ENCODE data around the genes ICAM5 and C19orf38.

GRCh38 chr19:10242687-10243200 lies 9.3 kb upstream of the MRPL4 start:
- PRO-cap = no peak
- RRBS = no CpG with 5 or more reads among the region's 7 CpGs

GRCh38 chr19:10271473-10272085 lies 659 bp downstream of the ICAM1 start:
- PRO-cap = no peak
- RRBS = no CpG with 5 or more reads among the region's 15 CpGs

- PRO-cap = no peak
- RRBS = 96% methylated on average over 5 of the region's 18 CpGs
Observed at GRCh38 chr19:10285085-10286234, 1.3 kb upstream of the ICAM4 start.

- PRO-cap = bidirectional peak, plus-strand start at chr19:10289355, minus-strand start at chr19:10289326
- RRBS = 2% methylated on average over 18 of the region's 80 CpGs
Observed at GRCh38 chr19:10289240-10290211, at the start of gene ICAM5. Gene ICAM5 (plus strand): TSS chr19:10289952.

- PRO-cap = no peak
- RRBS = 96% methylated on average over 5 of the region's 58 CpGs
Observed at GRCh38 chr19:10295137-10295908, 5.6 kb downstream of the ICAM5 start.

DNA sequence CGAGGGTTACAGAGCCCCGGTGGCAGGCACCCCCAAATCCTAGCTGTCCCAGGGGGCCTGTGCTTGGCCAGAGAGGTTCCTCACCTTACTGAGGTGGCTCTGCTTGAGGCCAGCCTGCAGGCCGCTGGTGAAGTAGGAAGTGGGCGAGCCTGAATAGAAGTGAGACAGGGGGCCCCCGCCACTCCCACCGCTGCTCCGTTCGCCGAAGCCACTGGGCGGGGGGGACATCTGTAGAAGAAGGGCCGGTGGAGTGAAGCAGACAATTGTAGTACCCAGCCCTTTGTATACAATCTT lies 2.3 kb upstream of the FDX2 start:
- PRO-cap = no peak
- RRBS = no CpG with 5 or more reads among the region's 11 CpGs

GRCh38 chr19:10408625-10409255 lies 5.4 kb upstream of the CDC37 start:
- PRO-cap = no peak
- RRBS = no CpG with 5 or more reads among the region's 12 CpGs

DNA sequence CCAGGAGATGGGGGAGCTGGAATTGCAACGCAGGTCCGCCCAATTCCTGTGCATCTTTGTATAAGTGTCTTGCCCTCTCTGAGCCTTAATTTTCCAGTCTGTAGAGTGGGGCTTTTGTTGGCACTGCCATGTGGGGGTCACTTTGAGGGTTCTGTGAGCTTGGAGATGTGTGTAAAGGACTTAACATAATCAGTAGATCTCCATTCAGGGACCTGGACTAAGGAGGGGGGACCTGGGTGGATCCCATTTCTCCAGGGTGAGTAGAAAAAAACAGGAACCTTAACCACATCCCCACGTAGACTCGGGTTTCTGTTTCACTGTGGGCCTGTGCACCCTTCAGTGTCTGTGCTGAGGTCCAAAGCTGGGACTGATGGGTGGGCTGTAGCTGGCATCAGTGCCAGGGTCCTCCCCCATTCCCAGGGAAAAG lies 3.2 kb downstream of the PDE4A start:
- PRO-cap = no peak
- RRBS = no CpG with 5 or more reads among the region's 4 CpGs

- PRO-cap = unidirectional peak, plus-strand start at chr19:10461448
- RRBS = 29% methylated on average over 11 of the region's 42 CpGs
Observed at GRCh38 chr19:10461214-10462046, 41.1 kb downstream of the PDE4A start.

DNA sequence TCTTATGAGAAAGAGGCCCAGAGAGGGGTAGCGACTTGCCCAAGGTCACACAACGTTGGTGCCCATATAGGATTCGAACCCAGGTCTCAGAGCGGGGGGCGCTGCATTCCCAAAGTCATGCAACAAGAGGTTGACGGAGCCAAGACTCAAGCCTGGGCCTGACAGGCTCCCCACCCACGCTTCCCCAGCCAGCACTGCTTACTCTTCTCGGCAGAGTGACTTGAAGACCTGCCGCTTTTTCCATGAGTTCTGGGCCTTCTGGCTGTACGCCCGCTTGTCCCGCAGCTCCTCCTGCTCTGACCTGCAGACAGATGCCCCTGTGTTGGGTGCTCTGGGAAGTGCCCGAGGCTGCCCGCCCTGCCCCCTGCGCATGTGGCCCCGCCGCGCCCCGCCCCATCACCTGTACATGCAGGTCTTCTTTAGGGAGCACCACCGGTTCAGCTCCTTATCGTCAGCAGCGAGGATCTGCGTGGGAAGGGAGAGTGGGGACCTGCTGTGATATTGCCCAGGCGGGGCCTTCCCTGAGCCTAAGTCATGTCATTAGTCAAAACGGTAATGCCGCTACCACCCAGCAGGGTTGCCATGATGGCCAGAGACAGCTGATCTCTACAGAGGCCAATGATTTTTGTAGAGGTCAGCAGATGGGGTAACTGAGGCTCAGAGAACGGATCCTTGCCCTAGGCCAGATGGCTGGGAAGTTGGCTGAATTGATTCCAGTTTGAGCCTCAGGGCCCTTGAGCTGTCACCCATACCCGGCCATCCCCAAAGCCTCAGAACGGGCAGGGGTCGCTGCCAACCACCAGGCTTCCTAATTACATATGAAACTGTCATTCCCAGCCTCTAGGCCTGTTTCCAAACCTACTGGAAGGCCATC lies 10.7 kb downstream of the KRI1 start:
- PRO-cap = no peak
- RRBS = no CpG with 5 or more reads among the region's 30 CpGs

DNA sequence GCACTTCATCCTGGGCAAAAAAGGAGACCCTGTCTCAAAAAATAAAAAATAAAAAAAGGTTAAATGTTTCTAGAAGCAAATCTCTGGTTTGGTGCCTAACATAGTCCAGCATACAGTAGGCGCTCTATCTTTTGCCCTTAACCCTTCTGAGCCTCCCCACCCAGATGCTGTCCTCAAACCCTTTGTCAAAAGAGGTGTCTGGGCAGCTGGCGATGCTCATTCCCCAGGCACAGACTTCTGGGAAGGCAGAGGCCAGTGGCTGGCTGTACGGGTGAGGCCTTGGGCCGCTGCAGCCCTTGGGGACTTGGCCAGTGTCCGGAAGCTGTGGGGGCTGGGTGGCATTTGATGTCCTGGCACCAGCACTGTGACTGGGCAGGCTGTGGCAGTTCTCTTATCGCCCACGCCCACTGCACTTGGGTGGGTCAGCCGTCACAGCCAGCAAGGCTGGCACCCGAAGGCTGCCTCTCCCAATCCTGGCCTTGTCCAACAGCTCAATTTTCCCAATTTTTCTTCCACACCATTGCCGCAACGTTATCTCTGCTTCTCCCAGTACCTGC lies 12.9 kb upstream of the SLC44A2 start:
- PRO-cap = no peak
- RRBS = no CpG with 5 or more reads among the region's 11 CpGs

DNA sequence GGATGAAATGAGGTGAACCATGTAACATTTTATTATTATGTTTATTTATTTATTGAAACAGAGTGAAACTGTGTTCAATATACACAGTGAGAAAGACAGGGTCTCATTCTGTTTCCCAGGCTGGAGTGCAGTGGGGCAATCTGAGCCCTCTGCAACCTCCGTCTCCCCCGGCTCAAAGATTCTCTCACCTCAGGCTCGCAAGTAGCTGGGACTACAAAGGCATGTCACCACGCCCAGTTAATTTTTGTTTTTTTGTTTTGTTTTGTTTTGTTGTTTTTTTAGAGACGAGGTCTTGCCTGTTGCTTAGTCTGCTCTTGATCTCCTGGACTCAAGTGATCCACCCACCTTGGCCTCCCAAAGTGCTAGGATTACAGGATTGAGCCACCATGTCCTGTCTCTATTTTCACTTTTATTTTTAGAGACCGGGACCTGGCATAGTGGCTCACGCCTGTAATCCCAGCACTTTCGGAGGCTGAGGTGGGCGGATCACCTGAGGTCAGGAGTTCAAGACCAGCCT lies 9.1 kb upstream of the SLC44A2 start:
- PRO-cap = no peak
- RRBS = no CpG with 5 or more reads among the region's 9 CpGs

- PRO-cap = unidirectional peak, minus-strand start at chr19:10626079
- RRBS = no CpG with 5 or more reads among the region's 5 CpGs
Observed at GRCh38 chr19:10625869-10626193, 478 bp downstream of the SLC44A2 start.

DNA sequence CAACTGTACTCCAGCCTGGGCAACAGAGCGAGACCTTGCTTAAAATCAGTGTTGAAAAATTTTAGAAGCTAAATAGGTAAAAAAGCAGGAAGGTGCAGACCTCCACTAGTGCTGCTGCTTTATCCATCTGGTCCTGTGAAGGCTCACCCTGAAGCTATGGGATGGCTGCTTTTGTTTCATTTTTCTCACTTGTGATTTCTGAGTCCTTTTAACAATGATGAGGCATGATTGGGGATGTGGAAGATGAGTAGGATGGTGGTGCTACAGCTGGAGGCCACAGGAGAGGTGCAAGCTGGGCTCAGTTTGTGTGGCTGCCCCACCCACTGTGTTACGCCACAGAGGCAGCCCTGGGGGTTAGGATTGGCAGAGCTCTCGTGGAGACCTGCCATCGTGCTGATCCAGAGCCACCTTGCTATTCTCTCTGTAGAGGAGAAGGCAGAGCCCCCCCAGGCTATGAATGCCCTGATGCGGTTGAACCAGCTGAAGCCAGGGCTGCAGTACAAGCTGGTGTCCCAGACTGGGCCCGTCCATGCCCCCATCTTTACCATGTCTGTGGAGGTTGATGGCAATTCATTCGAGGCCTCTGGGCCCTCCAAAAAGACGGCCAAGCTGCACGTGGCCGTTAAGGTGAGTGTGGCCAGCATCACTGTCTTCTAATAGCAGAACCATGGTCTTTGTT lies 19.5 kb upstream of the QTRT1 start:
- PRO-cap = no peak
- RRBS = no CpG with 5 or more reads among the region's 10 CpGs

DNA sequence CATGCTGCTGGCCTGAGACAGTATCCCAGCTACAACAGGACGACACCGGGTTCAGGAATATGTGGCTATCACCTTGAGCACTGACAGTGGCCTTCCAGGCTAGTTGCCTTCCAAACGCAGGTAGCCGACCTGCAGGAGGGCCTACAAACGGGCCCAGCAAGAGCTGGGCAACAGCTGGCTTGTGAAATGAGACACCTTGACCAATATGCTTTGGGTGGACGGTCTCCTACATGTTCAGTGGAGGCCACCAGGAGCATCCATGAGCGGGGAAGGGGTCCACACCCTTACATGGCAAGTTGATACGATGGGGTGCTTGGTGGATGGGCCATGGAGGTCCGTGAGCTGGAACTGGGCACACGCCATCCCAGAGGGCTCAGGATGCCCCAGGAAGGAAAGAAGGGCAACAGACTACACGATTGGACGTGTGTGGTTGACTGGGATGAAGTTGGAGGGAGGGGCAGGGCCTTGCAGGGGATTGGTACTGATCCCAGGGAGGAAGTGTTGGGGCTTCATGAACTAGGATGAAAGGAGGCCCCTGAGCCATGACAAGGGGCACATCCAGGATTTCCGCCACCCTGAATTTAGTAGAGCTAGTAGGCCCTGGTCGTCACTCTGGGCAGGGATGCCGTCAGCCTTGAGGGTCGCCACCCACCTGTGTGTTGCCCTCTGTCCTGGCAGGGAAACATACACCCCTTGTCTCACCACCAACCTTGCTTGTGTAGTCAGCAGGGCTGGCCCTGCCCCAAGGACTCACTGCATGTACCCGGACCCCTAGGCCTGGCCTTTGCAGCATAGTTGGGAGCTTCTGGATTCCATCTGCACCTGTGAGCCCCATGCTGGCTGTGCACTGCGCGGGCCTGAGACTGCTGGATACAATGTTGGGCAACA lies 9.6 kb upstream of the QTRT1 start:
- PRO-cap = no peak
- RRBS = no CpG with 5 or more reads among the region's 19 CpGs

GRCh38 chr19:10811731-10812019 lies 24.3 kb downstream of the TMED1 start:
- PRO-cap = unidirectional peak, minus-strand start at chr19:10811862
- RRBS = no CpG with 5 or more reads among the region's 3 CpGs

GRCh38 chr19:10836416-10836866 lies 429 bp upstream of the TMED1 start:
- PRO-cap = bidirectional peak, plus-strand start at chr19:10836685, minus-strand start at chr19:10836210
- RRBS = no CpG with 5 or more reads among the region's 31 CpGs

DNA sequence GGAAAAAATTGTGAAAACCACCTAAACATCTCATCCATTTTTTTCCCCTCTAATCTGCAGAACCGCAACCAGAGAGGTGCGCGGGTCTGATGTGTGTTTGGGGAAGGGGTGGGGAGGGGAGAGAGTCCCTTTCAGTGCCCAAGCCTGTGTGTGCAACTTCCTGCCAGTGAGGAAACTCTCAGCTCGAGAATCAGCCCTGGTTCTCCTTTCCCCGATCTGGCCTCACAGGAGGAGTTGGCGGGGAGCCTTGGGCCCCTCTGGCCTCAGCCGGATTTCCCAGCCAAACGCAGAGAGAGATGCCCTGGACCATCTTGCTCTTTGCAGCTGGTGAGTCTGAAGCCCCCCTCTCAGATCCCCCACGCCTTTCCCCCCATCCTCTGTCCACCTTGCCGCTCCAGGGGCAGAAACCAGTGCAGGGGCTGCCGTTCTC lies at the start of gene C19orf38:
Gene C19orf38 (plus strand): TSS at position 203 of the 430 bp plus-strand sequence.
- PRO-cap = no peak
- RRBS = no CpG with 5 or more reads among the region's 11 CpGs

GRCh38 chr19:10862974-10863616 lies 8.3 kb upstream of the CARM1 start:
- PRO-cap = no peak
- RRBS = no CpG with 5 or more reads among the region's 17 CpGs

DNA sequence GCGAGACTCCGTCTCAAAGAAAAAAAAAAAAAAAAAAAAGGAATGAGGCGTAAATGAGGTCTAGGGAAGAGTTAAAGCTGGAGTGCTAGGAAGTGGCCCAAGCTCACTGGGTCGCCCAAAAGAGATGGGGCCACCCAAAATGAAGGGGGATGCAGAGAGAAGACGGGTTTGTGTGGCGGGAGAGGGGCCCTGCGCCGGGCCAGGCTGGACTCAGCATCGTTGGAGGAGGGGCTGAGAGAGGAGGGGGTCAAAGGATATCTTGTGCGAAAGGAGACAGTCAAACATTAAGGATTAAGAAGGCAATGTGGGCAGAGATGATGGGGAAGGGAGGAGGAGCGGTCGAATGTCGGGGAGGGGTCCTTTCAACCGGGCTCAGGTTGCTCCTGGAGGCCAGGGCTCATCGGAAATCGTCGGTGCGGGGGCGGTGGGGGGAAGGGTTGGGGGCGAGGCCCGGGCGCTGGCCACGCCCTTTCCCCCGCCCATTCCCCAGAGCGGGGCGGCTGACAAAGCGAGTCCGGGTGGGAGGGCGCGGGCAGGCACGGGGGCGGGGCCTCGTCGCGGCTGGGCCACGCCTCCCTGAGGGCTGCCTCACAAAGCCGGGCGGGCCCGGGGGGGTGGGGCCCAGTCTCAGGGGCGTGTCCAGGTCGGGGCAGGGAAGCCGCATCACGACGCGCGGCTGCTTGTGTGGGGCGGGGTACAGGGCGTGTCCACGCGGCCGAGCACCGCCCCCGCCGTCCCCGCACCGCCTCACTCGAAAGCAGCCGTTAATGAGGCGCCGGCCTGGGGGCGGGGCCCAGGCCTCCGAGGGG lies 674 bp upstream of the CARM1 start:
- PRO-cap = bidirectional peak, plus-strand start at position 311 of the sequence, minus-strand start at position 412 of the sequence; bidirectional peak, plus-strand start outside the sequence, minus-strand start at position 741 of the sequence
- RRBS = 3% methylated on average over 21 of the region's 62 CpGs